ENCODE measurements around a stretch of chrX.

GRCh38 chrX:33741855-33742345 is 390.2 kb downstream of the FAM47A start:
- PRO-cap = no peak

DNA sequence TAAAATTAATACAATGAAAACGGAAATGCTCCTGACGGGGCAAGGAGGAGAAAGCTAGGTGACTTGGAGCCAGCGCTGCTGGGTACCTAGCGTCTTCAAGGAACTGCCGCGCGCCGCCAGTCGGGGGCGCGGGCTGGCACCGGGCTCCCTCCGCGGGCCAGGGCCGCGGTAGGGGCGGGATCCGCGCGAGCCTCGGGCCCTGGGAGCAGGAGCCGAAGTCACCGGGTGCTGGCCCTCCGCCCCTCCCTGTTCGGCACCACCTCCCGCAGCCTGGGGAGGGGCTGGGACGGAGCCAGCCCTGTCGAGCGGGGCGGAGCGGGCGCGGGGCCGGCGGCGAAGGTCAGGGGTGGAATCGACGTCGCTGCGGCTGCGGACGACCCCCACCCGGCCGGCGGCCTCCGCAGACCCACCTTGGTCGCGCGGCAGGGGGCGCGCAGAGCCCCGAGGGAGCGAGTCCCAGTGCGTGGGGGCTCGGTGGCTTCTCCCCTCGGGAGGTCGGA is 50.8 kb upstream of the FAM47C start:
- PRO-cap = unidirectional peak, plus-strand start at position 322 of the sequence

DNA sequence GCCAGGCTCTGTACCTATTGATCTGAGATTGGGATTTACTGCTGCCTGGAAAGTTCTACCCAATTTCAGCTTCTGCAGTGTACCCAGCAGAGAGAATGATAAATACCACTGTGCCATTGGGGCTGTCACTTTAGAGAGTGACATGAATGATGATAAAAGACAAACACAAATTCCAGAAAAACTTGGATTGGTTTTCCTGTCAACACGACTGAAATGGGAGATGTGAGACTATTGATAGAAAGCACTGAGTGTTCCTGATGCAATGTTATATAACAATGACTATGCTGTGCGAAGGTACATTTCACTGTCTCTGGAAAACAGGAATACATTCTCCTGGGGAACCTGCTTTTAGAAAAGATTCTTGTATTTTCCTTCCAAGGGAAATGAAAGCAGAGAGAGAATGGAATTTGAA is 49.6 kb downstream of the MID1IP1 start:
- PRO-cap = no peak

DNA sequence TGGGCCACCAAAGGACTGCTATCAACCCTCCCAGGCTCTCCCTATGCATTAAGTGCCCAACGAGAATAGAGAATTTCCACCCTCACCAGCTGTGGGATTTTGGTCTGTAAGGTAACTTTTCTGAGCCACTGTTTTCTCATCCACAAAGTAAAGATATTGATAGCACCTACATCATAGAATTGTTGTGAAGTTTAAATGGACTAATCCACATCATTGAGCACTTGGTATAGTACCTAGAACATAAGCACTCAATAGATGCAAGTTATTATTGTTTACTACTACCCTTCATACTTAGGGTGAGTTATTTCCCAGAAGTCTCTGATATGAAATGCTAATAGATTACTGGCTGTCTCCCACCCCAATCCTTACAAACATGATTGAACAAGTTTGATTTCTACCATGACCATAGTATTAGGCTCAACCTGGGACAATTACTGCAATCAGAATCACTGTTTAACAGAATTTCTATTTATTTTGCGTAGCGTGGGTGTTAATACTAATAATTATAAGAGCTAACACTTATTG is 421.5 kb downstream of the MID1IP1 start:
- PRO-cap = no peak

- PRO-cap = no peak
These were observed 495.4 kb downstream of the MID1IP1 start for GRCh38 chrX:39296571-39297124.

GRCh38 chrX:39572043-39572268 is 525.8 kb downstream of the BCOR start:
- PRO-cap = no peak

DNA sequence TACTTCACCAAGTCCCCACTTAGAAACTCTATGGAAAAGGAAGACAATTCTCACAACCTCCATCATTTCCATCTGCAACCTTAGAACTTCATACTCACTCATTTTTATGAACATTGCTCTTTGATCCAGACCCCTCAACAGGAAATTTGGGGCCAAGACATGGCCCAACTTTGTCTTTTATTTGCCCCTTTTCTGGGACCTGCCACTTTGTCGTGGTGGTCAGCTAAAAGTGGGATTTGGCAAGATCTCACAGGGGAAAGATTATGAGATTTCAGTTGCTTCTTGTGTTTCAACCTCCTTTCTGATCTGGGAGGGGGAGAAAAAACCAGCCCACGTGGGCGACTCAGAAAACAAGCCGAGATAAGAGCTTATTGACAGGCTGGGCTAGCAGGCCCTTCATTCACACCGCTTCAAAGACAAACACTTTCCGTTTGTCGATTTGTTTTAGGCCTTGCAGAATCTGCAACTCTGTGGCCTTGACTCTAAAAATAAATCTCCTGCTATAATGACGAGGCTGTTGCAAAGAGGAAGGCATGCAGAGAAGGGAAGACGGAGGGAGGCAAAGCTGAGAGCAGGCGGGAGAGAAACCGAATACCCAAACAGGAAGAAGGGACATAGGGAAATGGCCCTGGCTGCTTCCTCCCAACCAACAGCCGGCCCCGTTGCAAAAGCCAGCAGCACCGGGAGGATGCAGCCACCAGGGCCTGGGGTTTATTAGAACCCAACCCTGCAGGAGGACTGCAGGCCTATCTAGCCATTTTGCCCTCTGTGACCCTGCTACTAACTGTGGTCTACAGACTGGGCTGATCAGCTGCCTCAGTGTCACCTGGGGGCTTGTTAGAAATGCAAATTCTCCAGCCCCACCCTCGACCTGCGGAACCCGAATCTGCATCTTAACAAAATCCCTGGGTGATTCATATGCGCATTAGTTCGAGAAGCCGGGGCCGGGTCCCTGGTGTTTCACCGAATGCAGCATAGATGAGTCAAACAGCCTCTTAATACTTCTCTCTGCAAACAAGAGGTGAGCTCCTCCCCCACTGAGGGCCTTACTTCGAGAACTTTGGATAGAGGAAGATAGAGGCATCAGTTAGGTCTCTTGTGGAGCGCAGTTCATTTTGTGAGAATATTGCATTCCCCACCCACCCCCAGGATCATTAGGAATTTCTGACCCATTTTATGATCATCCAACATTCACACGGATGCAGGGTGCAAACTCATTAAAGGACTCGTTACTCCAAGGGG is 325.5 kb downstream of the BCOR start:
- PRO-cap = no peak

DNA sequence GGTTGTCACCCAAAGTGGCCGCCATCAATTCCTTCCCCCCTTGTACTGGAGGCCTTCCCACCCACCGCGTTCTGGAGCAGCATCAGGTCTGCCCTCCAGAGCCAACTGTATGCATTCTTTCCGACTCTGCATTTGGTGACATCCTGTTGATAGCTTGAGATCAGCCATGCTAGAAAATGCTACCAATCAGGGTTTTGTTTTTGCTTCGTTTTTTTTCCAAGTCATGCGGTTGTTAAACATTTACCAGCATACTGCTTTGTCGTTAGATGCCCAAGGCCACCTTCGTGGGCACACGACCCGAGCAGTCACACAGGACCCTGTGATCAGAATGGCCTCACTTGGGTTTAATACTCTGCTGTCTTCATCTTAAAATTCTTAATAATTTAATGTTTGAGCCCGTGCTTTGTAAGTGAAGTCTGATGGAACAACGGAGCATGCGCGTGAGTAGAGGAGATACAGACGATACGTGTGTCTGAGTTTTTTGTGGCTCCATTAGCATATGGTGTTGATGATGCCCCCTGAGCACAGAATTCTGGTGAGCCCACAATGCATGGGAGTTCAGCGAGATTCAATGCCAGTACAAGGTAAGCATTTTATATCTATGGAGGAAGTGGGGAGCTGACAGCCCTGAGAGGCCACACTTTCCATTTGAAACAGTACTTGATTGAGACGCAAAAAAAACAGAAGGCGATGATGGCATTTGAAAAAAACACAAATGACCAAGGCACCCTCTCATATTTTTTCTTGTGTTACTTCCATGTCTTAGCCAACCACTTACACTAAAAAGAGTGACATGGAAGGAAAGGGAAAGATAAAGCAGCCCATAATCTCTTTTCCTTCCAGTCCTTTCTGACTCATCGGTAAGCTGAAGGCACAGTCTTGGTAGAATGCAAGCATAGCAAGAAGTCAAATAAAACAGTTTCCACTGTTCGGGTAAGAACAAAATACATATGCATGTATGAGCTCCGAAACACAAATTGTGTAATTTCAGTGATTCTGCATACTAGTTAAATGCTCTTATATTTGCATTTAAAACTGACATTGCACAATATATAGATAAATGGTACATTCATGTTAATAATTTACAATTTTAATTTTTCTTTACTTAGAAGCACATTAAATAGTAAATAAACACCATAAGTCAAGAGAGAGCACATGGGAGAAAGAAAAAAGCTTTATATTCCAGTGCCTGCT is 323.5 kb downstream of the BCOR start:
- PRO-cap = no peak

DNA sequence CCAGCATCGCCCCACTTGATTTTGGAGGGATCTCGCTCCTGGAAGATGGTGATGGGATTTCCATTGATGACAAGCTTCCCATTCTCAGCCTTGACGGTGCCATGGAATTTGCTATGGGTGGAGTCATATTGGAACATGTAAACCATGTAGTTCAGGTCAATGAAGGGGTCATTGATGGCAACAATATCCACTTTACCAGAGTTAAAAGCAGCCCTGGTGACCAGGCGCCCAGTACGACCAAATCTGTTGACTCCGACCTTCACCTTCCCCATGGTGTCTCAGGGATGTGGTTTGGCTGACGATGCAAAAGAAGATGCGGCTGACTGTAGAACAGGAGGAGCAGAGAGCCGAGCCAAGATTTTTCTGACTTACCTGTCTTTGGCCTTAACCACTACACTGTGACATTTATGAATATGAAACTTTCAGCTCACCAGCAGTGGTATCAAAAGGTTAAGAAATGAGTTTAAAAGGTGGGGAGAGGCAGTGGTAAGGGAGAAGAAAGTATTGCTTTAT is 309.8 kb downstream of the BCOR start:
- PRO-cap = unidirectional peak, minus-strand start at position 282 of the sequence

- PRO-cap = no peak
These were observed 300.4 kb downstream of the BCOR start for GRCh38 chrX:39797287-39797749.

- PRO-cap = no peak
These were observed 107.5 kb downstream of the BCOR start for GRCh38 chrX:39990290-39990635.

DNA sequence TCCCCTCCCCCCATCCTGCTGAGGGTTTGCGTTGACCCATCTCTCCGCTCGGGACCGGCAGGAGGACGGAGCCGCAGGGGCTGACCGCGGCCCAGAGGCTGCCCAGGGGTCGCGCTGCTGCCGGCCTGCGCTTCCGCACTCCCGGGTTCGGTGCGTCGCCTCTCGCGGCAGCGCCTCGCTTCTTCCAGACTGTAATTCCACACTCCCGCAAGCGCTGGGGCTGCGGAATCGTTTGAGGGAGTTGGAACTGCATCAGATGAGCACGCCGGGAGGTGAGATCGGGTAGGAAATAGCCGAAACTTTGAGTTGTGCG is 88.3 kb downstream of the BCOR start:
- PRO-cap = no peak

DNA sequence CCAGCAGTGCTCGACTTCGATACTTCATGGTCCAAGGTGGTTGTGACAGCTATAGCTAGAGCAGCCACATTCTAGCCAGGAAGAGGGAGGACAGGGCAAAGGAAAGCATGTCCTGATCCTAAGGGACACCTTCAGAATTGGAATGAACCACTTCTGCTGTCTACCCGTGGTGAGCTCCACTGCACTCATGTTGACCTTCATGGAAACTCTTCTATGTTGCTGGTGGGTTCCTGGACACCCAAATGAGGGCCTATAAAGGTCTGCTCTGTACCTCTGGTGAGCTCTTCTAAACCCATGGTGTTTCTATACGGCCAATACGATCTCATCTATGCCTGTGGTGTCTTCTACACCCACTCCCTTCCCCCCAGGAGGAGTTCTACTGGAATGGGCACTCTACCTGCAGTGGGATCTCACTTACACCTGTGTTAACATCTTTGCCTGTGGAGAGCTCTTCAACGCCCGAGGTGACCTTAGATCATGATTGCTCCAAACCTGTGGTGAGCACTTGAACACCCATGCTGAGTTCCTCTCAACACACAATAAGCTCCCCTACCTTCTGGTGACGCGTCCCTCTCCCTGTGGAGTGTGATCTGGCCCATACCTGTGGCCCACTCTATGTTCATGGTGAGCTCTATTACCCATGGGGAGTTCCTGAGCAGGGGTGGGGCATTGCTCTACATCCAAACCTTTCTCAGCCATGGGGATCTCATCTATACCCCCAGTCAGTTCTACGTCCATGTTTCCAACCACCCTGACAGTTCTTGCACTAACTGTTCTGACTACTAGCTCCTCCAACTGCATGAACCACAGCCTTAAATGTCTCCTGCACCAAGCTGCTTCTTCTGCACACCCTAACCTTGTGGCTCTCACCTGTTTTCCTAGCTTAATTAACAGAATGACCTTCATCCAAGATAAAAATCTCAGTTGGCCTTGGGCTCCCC is 48.6 kb downstream of the BCOR start:
- PRO-cap = no peak

DNA sequence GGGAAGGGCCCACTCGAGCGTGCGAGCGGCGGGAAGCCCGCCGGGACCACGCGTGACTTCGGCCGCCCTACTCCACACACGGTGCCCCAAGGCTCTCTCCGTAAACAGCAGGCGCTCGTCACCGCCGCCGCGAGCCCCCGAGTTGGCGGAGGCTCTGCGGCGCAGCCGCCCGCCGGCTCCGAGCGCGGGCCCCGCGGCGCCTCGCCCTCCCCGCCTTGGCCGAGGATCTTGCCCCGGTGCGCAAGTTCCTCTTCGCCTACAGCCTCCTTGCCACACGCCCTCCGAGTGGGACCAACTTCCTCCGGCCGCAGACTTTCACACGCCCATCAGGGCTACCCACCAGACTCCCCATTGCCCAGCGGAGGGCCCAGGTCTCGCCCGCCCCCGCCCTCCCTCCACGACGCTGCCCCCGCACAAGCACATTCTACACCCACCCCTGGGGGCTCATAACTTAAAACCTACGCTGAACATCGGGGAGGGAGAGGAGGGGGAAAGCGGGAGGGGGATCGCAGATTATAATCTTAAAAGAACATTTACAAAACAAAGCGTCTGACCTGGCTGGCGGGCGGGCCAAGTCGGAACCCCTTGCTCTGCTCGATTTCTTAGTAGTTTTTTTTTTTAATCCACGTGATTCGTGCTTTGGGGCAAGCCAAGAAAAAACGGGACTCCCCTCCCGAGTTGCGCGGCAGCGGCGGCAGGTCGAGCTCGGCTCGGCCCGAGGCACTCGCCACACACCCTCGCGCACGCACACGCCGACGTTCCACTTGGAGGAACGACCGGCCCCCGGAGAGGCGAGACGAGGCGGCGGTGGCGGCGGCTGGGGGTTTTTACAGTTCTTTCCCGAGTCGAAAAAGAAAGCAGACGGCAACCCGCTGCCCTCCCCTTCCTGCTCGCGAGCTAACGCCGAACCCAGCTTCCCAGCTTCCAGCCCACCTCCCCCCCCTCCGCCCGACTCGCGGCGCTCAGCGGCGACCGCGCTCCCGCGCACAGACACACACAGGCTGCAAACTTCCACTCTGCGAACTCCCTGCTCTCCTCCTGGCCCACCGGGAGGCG is 1.5 kb downstream of the BCOR start:
- PRO-cap = bidirectional peak, plus-strand start at position 951 of the sequence, minus-strand start at position 944 of the sequence

DNA sequence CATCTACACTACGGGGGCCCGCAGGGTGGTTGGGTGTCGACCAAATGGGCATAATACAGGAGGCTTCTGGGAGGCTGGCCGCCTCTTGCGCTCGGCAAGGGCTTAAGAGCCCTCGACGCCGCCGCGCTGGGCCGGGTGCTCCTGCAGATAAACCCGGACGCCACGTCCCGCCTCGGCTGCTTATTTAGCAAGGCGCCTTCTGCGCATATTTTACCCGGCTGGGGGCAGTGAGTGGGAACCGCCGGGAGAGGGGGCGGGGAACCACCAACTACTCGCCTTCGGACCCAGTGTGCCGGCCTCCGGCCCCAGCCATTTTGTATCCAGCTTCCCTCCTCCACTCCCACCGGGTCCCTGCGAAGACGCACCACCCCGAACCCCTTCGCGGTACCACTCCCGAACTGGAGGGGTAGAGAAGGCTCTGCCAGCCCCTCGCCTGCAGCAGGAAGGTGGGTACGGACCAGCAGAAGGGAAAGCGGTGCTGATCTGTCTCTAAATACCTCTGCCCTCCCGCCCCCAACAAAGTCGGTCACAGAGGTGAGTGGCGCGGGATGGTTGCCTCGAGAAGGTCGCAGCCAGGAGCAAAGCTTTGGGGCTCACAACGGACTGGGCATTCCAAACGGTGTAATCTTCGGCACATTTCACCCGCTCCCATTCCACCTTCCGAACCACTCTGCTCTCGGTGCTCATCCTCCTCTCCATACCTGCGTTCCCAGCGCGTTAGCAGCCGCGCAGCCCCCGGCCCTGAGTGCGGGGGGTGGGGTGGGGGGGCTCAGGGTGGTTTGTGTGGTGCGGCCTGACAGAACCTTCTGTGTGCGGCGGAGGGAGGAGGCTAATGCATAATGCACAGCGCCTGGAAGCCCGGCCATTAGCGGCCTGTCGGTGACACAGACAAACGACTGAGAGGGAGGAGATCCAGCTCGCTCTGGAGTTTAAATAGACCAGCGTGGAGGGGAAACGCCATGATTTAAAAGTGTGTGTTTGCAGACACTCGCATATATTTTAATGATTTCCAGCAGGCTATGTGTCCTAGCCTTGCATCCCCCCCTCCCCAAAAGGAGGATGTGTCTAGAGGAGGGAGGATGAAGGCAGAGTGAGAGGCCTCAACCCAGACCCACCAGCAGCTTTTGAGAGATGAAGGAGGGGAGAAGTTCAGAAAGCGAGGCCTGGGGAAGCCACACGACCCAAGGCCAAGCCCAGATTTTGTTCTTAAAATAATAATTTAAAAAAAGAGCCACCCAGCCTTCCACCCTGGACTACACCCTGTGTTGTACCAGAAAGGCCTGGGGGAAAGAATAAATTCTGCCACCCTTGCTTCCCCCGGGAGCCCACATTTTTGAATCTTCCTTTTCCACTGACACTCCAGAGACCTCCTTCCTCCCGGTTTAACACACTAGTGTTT is 5.1 kb upstream of the BCOR start:
- PRO-cap = no peak

DNA sequence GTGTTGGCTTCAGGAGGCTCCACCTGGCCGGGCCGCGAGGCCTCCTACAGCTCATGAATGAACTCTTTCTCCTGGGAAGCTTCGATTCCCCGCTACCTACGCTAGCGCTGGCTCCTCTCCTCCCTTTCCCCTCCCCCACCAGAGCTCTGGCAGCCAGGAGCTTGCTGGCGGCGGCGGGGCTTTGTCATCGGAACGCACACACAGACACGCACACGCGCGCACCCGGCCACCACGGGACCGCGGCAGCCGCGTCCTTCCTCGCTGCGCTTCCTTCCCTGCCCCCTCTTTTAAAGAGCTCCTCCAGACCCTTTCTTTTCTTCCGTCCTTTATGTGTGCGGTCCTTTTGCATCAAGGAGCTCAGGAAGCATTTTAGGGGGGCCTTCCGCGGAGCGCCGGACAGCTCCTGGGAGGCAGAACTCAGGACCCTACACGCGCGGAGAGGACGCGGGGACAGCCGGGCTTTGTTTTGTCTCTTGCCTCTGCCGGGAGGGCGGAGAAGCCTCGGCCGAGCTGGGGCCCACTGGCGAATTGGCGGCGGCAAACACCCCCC is 70.2 kb upstream of the BCOR start:
- PRO-cap = no peak

GRCh38 chrX:40169863-40170245 is 72.1 kb upstream of the BCOR start:
- PRO-cap = no peak

GRCh38 chrX:40172777-40173182 is 75.0 kb upstream of the BCOR start:
- PRO-cap = no peak

DNA sequence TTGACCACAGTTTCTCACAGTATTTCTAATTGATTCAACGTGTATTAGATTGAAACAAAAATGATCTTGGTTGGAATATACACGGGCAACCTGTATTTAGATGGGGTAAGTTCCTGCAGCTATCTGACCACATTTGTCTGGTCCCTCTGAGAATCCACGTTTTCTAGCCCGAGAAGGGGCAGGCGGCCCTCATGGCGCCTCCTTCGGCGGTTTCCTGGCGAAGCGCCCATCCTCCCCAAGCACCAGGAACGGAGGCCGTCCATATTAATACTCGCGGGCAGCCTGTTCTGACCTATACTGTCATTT is 77.0 kb upstream of the BCOR start:
- PRO-cap = bidirectional peak, plus-strand start outside the sequence, minus-strand start at position 165 of the sequence

- PRO-cap = no peak
These were observed 103.8 kb upstream of the BCOR start for GRCh38 chrX:40201488-40202059.